Occipital lobe (tissue), 2 donors: ENCODE data around the genes TBCCD1, ST6GAL1 and RTP4.

DNA sequence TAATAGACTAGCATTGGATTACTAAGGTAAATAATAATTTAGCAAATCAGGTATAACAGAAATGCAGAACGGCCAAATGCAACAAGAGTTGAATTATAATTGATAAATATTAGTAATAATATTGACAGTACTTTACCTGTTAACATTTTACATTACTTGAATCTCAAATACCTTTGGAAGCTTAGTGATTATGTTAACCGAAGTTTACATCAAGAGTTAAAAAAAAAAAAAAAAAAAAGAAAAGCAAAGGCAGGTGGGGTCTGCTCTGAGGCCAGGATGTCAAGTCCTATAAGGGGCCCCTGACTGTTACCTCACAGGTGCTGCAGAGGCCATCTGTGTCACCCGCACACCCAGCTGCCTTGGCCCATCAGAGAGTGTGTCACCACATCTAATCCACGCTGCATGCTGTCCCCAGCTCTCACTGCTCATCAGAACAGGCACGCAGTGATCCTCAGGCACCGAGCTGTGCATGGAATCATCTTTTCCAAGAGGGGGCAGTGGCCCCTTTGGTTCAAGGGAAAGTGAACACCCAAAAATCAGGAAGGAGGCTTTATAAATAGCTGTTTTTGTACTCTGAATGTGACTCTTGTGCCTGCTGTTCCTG is 110.1 kb upstream of the ETV5 start:
- RAMPAGE, long total RNA = no peak

GRCh38 chr3:186360714-186361228 is 1.3 kb downstream of the DGKG start:
- RAMPAGE, long total RNA = no peak

DNA sequence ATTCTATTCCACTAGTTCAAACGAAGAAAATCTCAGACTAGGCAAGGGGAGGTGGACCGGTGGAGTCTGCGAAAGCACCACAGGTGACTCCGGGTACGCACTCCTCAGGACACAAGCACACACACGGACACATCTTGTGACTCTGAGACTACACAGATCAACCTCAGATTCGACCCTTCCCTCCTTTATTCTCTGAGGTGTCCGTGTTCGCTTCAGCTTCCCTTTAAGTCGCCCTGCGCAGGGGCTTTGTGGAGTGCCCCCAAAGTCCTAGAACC is 868 bp downstream of the DGKG start:
- RAMPAGE, long total RNA = no peak

GRCh38 chr3:186427490-186428076 is 65.5 kb upstream of the DGKG start:
- RAMPAGE, long total RNA = no peak

GRCh38 chr3:186566554-186567689 is at the start of gene TBCCD1:
TSS of gene TBCCD1 (minus strand) at chr3:186567339.
- RAMPAGE, long total RNA = start-site peak on the minus strand at chr3:186567293-186567331, 500 and 88 reads in 2 replicates

DNA sequence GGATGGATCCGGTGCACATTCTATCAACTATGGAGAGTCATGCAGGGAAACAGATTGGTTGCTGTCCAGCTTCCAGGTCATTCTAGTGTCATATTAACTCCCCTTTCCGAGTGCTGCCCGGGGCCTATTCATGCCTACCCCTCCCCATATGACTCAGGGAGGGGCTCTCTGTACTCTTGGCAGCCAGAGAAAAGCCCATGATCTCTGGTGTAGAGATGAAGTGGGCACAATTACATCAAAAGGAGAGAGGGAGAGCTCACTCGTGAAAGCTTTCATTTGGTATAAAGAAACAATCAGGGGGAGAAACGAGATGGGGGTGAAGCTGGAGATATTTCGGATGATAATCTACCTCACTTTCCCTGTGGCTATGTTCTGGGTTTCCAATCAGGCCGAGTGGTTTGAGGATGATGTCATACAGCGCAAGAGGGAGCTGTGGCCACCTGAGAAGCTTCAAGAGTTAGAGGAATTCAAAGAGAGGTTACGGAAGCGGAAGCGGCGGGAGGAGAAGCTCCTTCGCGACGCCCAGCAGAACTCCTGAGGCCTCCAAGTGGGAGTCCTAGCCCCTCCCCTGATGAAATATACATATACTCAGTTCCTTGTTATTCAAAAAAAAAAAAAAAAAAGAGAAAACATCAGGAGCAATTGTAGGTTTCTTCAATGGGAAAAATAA is 16.1 kb upstream of the AHSG start:
- RAMPAGE, long total RNA = no peak

DNA sequence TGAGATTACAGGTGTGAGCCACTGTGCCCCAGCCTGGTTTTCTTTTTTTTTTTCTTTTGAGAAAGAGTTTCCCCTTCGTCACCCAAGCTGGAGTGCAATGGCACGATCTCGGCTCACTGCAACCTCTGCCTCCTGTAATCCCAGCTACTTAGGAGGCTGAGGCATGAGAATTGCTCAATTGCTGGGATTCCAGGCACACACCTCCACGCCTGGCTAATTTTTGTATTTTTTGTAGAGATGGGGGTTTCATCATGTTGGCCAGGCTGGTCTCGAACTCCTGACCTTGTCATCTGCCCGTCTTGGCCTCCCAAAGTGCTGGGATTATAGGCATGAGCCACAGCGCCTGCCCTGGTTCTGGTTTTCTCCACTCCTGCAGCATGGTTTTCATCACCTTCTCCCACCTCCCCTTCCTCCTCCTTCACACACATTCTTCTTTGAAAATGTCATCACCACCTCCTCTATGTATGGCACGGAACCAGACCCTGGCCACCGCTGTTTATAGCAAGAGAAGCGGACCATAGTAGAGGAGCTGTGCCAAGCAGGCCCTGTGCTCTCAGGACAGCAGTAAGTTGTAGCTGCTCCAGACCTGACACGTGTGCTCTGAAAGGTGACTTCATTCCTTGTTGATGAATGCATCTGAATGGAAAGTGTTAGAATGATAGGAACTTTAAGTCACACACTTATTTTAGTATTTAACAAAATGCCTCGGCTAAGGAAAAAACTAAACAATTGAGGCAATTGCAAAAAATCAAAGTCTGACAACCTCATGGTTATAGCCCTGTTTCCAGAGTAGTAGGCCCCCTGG is 14.6 kb upstream of the AHSG start:
- RAMPAGE, long total RNA = no peak

GRCh38 chr3:186599538-186599891 is 13.3 kb upstream of the AHSG start:
- RAMPAGE, long total RNA = no peak

GRCh38 chr3:186808797-186809158 is 2.5 kb upstream of the RFC4 start:
- RAMPAGE, long total RNA = no peak

DNA sequence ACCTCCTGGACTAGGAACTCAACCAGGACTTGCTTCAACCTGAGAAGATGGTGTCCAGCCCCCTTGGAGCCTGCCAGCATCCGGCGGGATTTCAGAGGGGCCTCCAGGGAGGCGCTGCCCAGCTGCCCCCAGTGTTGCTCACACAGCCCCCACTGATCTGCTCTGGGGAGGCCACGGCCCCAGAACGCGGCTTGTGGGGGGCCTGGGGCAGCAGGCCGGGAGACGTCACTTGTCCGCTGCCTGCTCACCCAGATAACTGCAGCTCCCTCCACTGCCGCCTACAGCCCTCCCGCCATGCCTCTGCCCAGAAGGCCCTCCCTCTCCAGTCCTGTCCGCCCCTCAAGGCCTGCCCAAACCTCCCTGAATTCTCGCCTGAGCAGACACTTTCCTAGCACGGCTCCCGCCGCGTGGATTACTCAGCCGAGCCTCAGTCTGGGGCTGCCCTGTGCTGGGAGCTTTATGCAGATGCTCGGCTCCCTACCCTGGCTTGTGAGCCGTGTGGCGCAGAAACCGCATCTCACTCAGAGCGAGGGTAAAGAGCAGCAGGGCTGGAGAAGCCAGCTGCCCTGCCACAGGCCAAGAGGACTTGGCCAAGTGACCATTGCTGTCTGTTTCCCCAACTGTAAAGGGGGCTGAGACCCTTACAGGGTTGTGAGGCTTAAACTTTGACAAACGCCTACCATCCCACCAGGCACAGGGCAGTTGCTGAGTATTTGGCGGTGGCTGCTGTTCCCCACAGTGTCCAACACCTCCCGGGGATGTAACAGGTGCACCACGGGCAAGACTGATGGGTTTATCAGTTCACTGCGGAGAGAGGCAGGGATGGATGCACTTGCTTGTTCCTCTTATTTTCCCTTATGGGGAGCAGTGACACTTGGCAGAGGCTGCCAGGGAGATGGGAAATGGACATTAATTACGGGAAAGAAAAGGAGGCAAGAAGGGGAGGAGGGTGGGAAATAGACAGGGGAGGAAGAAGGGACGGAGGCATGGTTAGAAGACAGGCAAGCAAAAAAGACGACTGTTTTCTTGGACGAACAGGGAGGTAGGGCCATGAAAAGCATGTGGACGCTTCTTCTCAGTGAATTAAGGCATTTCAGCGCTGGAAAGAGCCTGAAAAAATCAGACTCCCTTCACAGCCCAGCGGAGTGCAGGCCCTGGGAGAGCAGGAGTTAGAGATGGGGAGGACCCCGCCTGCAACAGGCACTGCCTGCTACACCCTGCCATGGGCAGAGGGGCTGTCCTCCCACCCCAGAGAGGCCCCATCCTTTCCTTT is 16.8 kb upstream of the ADIPOQ start:
- RAMPAGE, long total RNA = no peak

GRCh38 chr3:186827375-186827896 is 15.1 kb upstream of the ADIPOQ start:
- RAMPAGE, long total RNA = no peak

- RAMPAGE, long total RNA = no peak
Observed at GRCh38 chr3:186929118-186929729, 1.1 kb upstream of the ST6GAL1 start.

- RAMPAGE, long total RNA = no peak
Observed at GRCh38 chr3:186929955-186931154, at the start of gene ST6GAL1. TSS of gene ST6GAL1 (plus strand) at chr3:186930526.

GRCh38 chr3:186974509-186975692 is 44.6 kb downstream of the ST6GAL1 start:
- RAMPAGE, long total RNA = no peak

DNA sequence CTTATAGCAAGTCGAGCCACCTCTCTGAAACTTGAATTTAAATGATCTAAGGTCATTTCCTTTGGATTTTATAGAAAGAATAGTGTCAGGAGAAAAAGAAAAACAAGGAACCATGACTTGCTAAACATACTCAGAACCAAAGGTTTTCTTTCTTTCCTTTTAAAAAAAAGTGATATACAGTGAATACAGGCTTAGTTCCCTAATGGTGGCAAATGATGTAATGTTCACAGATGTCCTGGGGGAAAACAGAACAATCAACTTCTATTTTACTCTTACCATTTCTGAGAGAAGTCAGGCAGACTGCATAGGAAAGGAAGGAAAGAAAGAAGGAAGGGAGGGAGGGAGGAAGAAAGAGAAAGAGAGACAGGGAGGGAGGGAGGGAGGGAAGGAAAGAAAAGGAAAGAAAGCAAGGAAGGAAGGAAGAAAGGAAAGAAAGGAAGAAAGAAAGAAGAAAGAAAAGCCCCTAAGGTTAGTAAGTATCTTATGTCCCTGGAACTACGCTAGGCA is 56.5 kb downstream of the ST6GAL1 start:
- RAMPAGE, long total RNA = no peak

- RAMPAGE, long total RNA = no peak
Observed at GRCh38 chr3:186997085-186998045, 67.0 kb downstream of the ST6GAL1 start.

GRCh38 chr3:187017320-187018335 is 87.3 kb downstream of the ST6GAL1 start:
- RAMPAGE, long total RNA = no peak

DNA sequence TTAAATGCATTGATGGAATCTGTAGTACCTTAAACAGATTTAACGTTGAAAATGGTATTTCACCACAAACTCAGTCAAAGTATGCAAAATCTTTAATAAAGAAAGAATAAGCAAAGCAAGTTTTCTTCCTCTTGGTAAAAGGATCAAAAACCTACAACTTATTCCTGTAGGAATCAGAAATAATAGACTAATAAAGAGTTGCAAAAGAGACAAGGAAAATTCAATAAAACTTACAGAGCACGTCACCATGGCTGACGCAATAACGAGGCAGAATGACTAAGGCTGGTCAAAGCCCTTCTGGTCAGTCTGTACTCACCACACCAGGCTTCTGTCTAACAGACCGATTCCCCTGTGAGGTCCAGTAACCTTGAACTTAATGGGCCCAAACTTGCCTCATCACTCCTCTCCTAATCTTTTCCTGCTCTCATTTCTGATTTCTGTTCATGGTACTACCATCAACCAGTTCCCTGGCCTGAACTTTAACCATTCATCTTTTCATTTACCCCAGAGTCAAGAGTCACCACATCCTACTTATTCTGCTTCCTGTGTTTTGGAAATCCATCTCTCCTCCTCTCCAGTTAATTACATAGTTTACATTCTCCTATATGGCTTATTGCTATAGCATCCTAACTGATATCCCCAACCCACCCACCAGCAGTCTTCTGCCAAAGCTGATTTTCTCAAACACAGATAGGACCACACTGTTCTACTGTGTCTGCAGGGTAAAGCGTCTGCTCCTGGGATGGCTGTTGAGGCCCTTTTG is 4.9 kb downstream of the MASP1 start:
- RAMPAGE, long total RNA = no peak

DNA sequence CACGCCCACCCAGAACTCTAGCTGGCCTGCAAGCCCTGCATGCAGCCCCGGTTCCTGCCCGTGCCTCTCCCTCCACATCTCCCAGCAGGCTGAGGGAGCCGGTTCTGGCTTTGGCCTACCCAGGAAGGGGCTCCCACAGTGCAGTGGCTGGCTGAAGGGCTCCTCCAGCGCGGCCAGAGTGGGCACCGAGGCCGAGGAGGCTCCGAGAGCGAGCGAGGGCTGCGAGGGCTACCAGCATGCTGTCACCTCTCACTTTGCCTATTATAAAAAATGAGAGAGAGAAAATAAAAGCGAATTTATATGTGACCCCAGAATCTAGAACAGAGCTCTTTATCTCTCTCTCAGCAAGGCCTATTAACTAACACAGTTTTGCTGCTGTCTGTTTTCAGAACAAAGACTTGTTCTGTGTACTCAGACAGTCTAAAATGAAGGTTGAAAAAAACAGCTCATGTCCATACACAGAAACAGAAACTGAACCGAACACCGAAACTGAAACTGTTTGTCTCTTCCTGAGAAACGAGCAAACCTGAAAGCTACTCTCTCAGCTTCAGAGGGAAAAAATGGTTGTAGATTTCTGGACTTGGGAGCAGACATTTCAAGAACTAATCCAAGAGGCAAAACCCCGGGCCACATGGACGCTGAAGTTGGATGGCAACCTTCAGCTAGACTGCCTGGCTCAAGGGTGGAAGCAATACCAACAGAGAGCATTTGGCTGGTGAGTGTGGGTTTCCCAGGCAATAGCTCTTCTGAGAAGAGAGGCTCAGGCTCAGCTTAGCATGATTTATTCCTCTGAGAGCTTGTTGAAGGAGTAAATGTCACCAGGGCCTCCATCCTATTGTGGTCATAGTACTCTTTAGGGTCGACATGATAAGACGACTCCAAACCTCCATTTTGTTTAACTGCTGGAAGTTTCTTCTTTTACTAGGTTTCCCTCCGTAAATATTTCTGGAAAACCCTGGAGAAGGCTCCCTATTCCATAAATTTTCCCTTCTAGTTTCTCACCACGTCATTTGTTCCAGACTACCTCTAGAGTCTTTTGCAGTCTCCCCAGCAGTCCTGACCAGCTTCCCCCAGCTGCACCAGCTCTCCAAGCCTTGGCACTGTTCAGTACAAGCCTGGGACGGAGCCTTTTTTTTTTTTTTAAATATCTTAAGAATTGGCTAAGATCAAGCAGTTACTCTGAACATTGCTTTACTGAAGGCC is at the start of gene RTP4:
Gene RTP4, plus strand, starts transcription at position 504 of the 1,203 bp plus-strand sequence.
- RAMPAGE, long total RNA = no peak

DNA sequence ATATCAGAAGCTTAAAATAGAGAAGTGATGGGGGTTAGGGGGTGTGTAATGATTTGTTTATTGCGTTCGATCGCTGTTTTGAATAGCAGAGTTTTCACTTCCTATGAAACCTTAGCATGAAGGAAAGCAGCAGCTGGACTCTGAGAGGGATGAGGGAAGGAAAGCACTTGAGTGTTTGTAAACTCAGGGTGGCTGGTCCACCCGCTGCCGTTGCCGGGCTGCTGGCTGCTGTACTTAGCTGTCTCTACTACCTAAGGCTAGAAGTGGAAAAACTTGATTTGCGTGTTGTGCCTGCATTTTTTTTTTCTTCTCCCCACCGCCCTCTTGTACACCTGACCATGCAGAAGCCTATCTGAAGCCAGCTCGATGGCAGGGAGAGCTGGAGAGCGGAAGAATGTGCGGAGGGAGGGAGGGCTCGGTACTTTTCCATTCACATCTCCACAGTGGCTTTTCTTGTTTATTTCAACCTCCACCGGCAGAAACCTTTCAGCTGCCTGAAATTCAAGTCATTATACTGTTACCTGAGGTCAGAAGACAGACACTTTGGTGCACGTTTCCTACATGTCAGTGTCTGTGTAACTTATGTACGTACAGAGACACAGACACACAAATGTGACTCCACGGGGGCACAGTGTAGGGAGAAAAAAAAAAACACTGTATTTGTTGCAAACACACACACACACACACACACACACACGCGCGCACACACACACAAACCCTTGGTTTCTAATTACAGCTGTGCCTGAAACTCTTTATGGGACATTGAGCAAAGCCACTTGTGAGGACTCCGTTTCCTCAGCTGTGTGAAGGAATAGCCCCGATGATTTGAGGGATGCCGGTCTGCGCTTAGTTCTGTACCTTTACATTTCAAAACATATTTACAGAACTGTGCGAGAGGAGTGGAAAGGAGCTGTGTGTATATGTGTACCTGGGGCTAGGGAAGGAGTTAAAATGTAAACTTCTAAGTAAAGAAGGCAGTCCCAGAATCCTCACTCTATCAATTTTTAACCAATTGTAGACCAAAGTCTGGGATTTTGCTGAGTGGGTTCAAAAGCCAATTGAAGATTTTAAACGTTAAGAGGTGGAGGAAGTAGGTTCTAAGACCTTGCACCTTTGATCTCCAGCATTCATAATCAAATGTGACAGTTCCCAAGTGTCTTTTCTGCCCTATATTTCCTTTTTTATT is 5.1 kb upstream of the BCL6 start:
- RAMPAGE, long total RNA = no peak